Neutrophil (primary cell): ENCODE results near the gene MTA3.

GRCh38 chr2:42345782-42346337 lies 15.2 kb downstream of the COX7A2L start:
- PRO-cap = no peak

DNA sequence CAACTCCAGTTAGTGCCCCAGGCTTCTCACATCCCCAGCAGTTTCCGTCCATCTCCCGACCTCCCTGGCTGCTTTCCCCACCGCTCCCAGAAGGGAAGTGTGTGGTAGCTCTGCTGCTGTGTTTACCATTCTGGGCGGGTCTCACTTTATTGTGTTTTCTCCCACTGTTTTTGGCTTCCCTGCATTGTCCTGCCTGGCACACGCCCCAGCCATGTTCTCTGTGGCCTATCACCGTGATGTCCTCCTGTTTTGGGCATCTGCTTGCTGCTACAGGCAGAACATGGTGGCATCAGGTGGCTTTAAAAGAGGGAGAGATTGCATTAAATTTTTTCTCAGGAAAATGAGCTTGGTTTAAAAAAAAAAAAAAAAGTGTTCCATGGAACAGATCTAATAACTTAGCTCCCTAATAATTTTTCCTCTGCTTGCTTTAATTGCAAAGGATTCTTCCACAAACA lies 7.9 kb upstream of the COX7A2L start:
- PRO-cap = no peak

GRCh38 chr2:42546506-42547444 lies 21.7 kb upstream of the MTA3 start:
- PRO-cap = no peak

DNA sequence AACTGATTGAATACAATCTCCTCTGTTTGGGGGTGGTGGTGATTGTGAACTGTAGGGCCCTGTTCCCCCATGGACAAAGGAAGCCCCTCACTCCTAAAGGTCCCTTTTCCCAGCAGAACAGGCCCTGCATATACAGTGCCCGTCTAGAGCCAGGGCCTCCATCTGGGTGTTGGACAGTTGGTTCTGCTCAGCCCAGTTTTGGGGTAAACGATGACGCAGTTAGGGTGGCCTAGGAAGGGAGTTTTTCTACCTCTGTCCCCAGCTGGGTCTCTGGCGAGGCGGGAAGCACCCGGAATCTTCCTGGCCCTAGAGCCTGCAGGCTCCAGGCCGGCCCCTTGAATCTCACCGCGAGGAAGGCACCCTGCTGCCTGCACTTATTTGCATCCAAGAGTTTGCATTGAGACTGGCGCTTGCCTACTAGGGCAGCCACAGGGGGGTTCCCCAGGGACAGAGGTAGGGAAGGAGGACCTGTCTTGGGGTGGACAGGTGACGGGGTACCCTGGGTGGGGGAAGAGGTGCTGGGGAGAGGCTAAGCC lies 590 bp upstream of the MTA3 start:
- PRO-cap = no peak

DNA sequence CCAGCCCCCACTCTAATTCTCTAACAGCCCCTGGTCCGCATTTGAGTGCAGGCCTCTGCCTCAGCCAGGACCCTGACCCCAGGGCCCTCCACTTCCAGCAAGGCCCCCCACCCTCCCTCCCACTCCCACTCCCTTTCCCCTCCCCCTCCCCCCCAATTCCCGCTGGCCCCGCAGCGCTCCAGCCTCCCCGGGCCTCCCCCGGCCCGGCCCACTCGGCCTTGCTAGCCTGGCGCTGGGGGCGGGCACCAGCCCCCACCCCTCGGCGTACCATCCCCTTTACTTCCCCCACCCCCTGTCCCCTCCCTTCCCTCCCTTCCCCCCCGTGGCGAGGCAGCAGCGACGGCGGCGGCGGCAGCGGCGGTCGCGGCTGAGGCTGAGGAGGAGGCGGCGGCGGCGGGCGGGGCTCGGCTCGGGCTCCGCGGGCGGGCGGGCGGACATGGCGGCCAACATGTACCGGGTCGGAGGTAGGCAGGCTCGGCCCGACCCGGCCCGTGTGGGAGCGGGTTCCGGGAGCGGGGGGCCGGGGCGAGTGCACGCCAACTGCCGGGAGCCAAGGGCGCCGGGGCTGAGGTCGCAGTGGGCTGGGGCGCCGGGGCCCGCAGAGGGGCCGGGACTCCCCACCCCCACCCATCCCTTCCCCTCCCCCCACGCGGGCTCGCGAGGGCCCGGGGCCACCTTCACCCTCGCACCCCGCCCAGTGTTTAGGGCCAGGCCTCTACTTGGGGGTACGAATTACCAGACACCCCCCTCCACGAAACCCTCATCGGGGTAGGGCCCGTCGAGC lies at the start of gene MTA3:
TSS of gene MTA3 (plus strand) at position 323 of the 784 bp plus-strand sequence.
- PRO-cap = no peak

DNA sequence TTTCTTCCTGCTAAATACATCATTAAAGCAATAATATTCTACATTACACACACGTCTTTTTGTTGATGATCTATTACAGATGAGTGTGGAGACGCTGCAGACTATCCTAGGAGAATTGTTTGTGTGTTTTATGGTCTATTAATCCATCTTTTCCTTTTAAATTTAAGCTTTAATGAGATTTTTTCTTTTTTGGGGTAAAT lies 94.4 kb downstream of the OXER1 start:
- PRO-cap = no peak

- PRO-cap = no peak
These were observed 64.7 kb upstream of the HAAO start for GRCh38 chr2:42856967-42857564.

- PRO-cap = no peak
These were observed 74.0 kb upstream of the HAAO start for GRCh38 chr2:42866407-42866844.

- PRO-cap = no peak
These were observed 104.6 kb upstream of the HAAO start for GRCh38 chr2:42896988-42897413.

GRCh38 chr2:42956999-42957739 lies 164.8 kb upstream of the HAAO start:
- PRO-cap = no peak

GRCh38 chr2:42961240-42962036 lies 169.1 kb upstream of the HAAO start:
- PRO-cap = no peak

GRCh38 chr2:43067702-43068478 lies 158.5 kb downstream of the ZFP36L2 start:
- PRO-cap = no peak

- PRO-cap = no peak
These were observed 156.3 kb downstream of the ZFP36L2 start for GRCh38 chr2:43070056-43070551.

DNA sequence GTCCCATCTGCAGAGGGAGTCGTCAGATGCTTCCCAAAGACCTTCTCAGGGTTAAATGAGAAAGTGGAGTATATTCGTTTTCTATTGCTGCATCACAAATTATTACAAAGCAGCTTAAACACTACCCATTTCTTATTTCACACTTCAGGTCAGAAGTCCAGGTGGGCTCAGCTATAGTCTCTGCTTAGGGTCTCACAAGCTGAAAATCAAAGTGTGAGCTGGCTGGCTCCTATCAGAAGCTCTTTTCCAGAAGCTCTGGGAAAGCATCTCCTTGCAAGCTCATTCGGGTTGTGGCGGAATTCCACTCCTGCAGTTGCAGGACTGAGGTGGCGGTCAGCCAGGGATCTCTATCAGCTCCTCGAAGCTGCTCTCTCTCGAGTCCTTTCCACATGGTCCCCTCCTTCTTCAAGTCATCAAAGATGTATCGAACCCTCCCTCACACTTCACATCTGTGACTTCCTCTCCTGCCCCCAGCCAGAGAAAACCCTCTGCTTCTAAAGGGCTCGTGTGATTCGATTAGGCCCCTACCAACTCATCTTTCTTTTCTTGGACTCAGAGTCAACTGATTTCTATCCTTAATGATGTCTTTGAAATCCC lies 141.8 kb downstream of the ZFP36L2 start:
- PRO-cap = no peak

DNA sequence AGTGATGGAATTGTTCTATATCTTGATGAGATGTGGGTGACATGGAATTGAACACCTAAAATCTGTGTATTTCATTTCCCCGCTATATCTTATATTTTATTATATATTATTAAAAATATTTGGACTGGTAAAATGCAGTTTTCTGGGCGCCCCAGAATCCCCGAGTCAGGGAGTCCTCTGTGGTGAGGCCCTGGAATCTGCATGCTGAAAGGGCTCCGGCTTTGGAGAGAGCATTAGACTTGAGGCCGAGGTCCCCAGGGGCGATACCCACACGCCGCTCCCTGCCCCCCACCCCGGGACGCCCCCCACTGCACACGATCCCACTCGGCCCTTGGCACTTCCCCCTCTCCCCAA lies 126.1 kb downstream of the ZFP36L2 start:
- PRO-cap = no peak

- PRO-cap = no peak
These were observed 74.1 kb downstream of the ZFP36L2 start for GRCh38 chr2:43152140-43152802.

GRCh38 chr2:43227806-43228248 lies 1.4 kb upstream of the ZFP36L2 start:
- PRO-cap = bidirectional peak, plus-strand start at chr2:43227868, minus-strand start at chr2:43227613

DNA sequence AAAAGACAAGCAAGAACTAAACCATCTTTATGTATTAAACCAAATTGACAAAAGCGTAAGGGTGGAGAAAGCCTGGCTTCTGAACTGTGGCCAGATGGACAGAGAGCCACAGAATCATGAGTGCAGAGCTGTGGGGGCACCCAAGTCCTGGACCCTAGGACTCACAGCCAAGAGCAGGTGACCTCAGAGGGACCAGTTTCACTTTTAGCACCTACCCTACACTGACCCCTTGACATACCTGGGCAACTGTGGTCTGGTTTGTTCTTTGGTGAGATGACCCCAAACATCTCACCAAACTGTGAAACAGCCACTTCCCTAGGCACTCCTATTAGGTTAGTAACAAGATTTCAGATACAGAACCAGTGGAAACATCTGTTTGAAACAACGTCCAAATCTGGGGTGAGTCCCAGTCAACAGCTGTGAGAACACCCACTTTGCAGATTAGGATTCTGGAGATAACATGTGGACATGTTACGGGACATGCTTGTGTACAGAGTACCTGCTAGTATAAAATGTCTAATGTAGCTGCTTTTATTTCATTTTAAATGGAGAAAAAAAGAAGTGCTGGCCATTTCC lies 1.9 kb upstream of the ZFP36L2 start:
- PRO-cap = no peak

DNA sequence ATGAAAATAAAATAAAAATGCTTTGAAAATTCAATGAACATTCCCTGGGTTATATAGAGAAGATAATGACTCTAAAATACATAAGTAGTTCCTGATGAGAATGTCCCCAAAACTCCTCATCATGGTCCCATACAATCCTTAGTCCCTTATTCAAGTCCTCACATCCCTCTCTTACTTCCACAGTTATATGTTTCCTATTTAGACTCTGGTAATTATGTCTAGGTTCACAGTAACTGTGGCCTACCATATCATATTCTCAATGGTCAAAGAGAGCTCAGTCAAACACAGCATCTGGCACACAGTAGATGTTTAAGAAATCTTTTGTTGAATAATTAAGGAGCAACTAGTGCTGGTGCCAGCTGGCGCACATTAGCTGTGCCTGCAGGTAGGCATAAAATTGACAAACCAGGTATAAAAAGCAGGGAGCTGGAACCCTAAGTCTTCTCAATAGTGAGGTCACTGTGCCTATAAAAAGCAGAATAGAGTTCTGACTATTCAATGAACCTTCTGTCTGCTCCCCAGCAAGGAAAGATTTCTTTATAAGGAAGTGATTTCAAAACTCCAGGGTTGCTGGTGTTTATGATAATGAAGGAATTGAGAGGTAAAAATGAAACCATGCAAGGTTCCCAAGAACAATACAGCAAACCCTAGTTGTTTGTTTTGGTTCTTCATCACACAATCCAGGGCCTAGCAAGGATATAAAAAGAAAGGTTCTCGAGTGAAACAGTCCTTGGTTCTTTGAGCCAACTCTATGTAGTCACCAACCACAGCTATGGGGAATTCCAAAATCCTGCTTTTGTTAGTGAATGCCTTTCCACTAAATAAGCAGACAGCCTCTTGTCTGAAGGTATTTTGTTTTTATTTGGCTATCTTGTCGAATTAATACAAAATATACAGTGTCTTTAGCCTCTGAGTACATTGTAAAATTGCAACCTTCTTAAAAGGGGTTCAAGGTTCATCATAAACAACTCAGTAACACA lies 76.1 kb downstream of the THADA start:
- PRO-cap = no peak

GRCh38 chr2:43806452-43807118 lies 32.1 kb downstream of the ABCG5 start:
- PRO-cap = no peak